Tibial nerve (tissue), 3 donors: ENCODE measurements around the genes DCUN1D1, VWA5B2, PSMD2 and EIF4G1.

- PRO-cap = bidirectional peak, plus-strand start at chr3:182980597, minus-strand start at chr3:182980538
- RAMPAGE, long total RNA, 3 experiments = start-site peak on the minus strand in 3 of 3 experiments, at chr3:182980499-182980579 at its widest, 83 to 132 reads per replicate
Observed at GRCh38 chr3:182980186-182981152, at the start of gene DCUN1D1. TSS of gene DCUN1D1 (minus strand) at chr3:182980538.

DNA sequence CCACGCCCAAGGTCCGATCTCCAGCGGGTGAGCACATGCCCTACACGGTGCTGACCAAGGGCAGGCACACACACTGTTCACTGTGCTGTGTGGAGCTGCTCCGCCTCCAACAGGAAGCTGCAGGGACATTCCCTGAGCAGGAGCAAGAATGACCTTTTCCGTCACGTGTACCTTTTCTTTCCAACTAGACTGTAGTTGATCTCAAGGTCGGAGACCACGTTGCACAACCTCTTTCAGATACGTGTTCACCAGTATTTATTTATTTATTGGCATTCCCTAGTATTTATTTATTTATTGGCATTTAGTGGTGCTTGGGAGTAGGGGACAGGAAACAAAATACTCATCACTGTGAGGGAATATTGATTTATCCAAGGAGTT lies 41.6 kb upstream of the B3GNT5 start:
- PRO-cap = no peak
- RAMPAGE, long total RNA, 3 experiments = no peak in any of the 3 experiments

GRCh38 chr3:183212024-183212460 lies 41.0 kb upstream of the B3GNT5 start:
- PRO-cap = no peak
- RAMPAGE, long total RNA, 3 experiments = no peak in any of the 3 experiments

- PRO-cap = no peak
- RAMPAGE, long total RNA, 3 experiments = no peak in any of the 3 experiments
Observed at GRCh38 chr3:183254551-183255158, 1.6 kb downstream of the B3GNT5 start.

GRCh38 chr3:183491348-183491819 lies 63.0 kb upstream of the MCF2L2 start:
- PRO-cap = no peak
- RAMPAGE, long total RNA, 3 experiments = no peak in any of the 3 experiments

DNA sequence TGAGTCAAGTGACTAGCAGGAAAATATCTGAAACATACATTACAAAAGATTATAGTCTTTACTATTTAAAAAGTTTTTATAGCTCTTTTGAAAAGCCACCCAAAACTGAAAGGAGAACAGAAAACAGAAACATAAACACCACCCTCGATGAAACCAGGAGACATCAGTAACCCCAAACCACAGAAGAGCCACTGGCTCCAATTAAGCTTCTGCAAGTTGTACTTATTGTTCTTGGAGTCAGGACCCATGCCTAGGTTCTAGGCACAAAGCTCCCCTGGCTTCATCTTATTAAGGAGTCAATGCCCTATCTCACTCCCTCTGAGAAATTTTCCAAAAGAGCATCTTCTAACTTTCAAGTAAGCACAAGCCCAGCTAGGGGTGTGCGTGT lies 28.2 kb downstream of the KLHL6 start:
- PRO-cap = no peak
- RAMPAGE, long total RNA, 3 experiments = no peak in any of the 3 experiments

DNA sequence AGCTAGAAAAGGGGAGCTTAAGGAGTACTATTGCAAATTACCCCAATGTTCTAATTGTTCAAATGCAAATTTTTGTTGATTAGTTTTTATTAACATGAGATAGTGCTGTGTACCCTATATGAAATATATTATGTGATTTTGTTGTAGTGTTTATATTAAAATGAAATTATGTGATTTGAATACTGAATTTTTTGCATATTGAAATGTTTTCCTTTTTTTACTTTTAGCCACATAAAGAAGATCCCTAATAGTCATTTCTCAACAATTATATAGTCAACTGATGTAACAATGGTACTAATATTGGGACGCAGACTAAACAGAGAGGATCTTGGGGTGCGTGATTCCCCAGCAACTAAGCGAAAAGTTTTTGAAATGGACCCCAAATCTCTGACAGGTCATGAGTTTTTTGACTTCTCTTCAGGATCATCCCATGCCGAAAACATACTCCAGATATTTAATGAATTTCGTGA lies 14.7 kb downstream of the KLHL24 start:
- PRO-cap = no peak
- RAMPAGE, long total RNA, 3 experiments = no peak in any of the 3 experiments

DNA sequence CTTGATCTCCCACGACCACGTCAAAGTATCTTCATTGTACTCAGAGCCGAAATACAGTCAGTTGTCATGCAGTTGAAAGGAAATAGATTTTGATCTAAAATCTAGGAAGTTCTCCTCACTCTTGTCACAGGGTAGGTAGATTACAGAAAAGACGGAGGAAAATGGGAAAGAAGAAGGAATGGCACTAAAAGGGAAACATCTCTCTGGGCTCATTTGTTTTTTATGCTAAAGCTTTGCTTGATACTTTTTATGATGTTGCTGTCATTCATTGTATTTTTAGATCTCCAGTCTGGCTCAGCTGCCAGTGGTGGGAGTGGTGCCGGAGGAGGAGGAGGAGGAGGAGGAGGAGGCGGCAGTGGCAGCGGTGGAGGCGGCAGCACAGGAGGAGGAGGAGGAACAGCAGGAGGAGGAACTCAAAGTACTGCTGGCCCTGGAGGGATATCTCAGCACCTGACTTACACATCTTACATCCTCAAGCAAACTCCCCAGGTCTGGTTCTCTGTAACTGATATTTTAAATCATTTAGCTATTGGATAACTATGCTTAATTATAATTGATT lies 49.7 kb downstream of the MAP6D1 start:
- PRO-cap = no peak
- RAMPAGE, long total RNA, 3 experiments = no peak in any of the 3 experiments

DNA sequence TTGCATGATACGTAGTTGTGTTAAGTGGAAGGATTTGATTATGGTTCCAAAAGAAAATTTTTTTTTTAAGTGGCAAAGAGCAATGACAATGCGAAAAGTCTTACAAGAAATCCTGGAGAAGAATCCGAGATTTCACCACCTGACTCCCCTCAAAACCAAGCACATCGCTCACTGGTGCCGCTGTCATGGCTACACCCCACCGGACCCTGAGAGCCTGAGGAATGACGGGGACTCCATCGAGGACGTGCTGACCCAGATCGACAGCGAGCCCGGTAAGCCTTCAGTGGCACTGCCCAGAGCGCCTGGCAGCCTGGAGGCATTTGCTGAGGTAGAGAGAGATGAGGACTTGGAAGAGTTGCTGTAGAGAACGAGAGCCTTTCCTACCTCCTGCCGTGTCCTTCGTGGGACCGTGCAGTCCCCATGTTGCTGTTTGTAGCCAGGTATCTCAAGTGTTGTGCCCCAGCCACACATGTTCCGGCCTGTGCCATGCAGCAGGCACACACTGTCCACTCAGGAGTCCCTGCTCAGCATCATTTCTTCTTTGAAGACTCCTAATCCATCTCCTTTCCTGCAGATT lies 21.4 kb downstream of the MAP6D1 start:
- PRO-cap = no peak
- RAMPAGE, long total RNA, 3 experiments = no peak in any of the 3 experiments

DNA sequence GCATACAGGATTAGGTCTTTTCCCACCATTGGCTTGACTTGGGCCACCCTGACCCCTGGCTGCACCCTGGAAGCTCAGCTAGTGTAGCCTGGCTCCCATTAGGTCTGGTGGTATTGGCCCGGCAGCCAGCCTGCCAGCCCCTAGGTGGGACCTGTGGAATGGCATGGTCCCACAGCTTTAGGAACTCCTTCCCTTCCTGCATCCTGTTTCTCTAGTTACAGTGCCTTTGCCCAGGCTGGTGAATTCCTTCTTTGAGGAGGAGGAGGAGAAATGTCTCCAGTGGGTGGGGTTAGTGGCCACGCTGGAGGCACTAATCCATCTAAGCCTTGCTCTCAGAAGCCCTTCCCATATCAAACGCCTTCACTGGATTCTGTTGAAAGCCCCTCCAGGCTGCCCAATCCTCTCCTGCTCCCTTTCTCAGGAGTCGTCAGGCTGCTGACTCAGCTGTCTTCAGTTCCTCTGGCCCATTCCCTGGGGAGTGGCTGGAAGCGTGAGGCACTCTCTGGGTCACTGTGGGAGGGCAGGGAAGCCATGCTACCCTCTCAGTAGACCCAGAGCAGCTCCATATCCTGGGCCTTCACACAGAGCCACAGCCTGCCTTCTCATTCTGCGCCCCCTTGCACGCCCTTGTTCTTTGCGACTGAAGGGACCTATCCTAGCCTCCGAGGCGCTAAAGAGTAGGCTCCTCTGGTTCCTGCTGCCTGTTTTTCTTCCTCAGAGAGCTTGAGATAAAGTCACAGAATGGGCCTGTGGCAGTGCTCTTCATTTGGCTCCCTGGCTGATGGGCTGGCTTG lies 2.7 kb downstream of the AP2M1 start:
- PRO-cap = no peak
- RAMPAGE, long total RNA, 3 experiments = no peak in any of the 3 experiments

GRCh38 chr3:184229191-184229716 lies at the start of gene VWA5B2:
TSS of gene VWA5B2 (plus strand) at chr3:184229585.
- PRO-cap = no peak
- RAMPAGE, long total RNA, 3 experiments = no peak in any of the 3 experiments

GRCh38 chr3:184229904-184230665 lies 700 bp downstream of the VWA5B2 start:
- PRO-cap = no peak
- RAMPAGE, long total RNA, 3 experiments = no peak in any of the 3 experiments

DNA sequence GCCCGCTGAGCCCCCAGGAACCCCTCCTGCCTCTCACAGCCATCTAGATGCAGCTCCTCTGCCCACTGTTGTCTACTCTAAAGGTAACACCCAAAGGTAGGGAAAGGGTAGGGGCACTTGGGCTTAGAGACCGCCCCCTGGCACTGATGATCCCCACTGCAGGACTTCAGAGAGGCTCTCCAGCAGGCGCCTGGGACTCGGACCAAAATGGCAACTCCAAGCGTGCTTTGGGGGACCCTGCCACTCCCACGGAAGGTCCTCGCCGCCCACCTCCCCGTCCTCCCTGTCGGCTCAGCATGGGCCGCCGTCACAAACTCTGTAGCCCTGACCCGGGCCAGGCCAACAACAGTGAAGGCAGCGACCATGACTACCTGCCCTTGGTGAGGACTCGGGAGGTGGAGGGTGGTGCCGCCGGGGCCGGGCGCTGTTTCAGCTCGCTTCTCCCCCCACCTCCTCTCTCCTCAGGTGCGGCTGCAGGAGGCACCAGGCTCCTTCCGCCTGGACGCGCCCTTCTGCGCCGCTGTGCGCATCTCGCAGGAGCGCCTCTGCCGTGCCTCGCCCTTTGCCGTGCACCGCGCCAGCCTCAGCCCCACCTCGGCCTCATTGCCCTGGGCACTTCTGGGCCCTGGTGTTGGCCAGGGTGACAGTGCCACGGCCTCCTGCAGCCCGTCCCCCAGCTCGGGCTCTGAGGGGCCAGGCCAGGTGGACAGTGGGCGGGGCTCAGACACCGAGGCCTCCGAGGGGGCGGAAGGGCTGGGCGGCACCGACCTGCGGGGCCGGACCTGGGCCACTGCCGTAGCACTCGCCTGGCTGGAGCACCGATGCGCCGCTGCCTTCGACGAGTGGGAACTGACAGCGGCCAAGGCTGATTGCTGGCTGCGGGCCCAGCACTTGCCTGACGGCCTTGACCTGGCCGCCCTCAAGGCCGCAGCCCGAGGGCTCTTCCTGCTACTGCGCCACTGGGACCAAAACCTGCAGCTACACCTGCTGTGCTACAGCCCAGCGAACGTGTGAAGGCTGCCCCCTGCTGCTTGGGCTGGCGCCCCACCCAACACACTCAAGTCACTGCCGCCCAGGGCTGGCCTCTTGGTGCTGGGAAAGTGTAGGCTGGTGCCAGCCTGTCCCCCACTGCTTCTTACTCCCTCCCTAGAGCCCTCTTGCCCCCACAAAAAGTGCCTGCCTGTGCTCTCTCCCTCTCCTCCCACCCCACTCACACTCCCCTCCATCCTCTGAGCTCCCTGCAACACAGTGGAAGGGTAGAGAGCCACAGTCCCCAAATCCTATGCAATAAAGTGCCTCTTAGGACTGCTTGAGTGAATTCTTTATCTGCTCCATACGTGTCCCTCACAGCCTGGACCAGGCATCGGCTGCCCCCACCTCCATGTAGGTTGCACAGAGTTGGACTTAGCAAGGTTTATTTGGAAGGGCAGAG lies 7.2 kb downstream of the ALG3 start:
- PRO-cap = no peak
- RAMPAGE, long total RNA, 3 experiments = no peak in any of the 3 experiments

DNA sequence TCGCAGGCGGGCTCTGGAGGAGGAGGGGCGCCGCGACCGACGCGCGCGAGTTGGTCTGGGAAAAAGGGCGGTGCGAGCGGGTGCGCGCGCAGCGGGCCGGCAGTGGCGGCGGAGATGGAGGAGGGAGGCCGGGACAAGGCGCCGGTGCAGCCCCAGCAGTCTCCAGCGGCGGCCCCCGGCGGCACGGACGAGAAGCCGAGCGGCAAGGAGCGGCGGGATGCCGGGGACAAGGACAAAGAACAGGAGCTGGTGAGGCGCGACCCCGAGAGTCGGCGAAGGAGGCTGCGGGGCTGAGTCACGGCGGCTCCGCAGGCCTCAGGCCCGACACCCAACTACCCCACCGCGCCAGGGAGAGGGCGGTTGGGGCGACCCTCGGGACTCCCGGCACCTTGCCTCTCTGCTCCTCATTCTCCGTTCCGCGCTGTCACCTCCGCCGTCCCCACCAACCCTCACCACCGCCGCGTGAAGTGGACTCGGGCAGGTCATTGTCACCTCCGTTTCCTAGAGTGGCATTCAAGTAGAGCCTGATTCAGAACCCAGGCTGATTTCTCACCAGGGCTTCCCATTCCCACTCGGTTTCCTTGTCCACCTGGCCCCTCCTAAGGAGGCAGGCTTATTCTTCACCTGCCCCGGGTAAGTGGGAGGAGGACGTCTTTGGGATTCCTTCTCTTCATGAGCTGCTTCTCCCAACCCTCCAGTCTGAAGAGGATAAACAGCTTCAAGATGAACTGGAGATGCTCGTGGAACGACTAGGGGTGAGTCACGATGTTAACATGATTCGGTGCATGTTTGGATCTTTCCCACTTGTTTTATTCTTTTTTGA lies at the start of gene PSMD2:
TSS of gene PSMD2 (plus strand) at position 89 of the 823 bp plus-strand sequence.
- PRO-cap = bidirectional peak, plus-strand start at position 102 of the sequence, minus-strand start outside the sequence
- RAMPAGE, long total RNA, 3 experiments = start-site peak on the plus strand in 3 of 3 experiments, centred at positions 99 to 739 of the sequence, 6 to 587 reads per replicate

DNA sequence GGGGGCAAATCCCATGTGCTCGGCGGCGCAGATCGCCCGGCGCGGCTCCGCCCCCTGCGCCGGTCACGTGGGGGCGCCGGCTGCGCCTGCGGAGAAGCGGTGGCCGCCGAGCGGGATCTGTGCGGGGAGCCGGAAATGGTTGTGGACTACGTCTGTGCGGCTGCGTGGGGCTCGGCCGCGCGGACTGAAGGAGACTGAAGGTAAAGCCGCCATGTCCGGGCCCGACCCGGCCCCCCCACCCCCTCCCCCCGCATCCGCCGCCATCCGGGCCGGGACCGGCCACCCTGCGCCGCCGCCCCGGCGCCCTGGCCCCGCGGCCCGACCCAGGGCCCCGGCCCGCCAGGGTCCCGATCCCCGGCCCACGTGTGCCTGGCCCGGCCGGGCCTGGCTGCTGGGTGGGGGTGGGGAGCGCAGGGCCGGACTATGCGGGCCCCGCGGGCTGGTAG lies at the start of gene EIF4G1:
TSS of gene EIF4G1 (plus strand) at position 132 of the 446 bp plus-strand sequence.
- PRO-cap = bidirectional peak, plus-strand start at position 91 of the sequence, minus-strand start outside the sequence
- RAMPAGE, long total RNA, 3 experiments = start-site peak on the plus strand in 3 of 3 experiments, centred at positions 92 to 153 of the sequence, 80 to 153 reads per replicate

DNA sequence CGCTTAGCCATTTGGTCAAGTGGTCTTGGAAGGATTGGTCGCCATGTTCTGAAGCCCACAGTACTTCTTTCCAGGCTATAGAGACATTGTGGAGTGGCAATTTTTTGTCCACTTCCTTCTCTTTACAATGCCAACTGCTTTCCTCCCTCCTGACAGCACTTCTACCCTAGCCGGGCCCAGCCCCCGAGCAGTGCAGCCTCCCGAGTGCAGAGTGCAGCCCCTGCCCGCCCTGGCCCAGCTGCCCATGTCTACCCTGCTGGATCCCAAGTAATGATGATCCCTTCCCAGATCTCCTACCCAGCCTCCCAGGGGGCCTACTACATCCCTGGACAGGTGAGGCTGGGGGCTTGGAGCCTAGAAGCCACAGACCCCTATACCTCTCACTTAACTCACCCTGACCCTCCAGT lies 2.8 kb downstream of the EIF4G1 start:
- PRO-cap = no peak
- RAMPAGE, long total RNA, 3 experiments = no peak in any of the 3 experiments

GRCh38 chr3:184364737-184365678 lies 3.5 kb downstream of the POLR2H start:
- PRO-cap = no peak
- RAMPAGE, long total RNA, 3 experiments = start-site peak on the plus strand in 1 of 3 experiments, at chr3:184365025-184365216 at its widest, 5 to 10 reads per replicate

GRCh38 chr3:184492213-184492535 lies 69.4 kb upstream of the EPHB3 start:
- PRO-cap = no peak
- RAMPAGE, long total RNA, 3 experiments = no peak in any of the 3 experiments

GRCh38 chr3:184567623-184568442 lies 6.2 kb downstream of the EPHB3 start:
- PRO-cap = no peak
- RAMPAGE, long total RNA, 3 experiments = no peak in any of the 3 experiments

GRCh38 chr3:184817176-184817519 lies 5.2 kb downstream of the VPS8 start:
- PRO-cap = no peak
- RAMPAGE, long total RNA, 3 experiments = no peak in any of the 3 experiments